Neural cell (in vitro differentiated cells): ENCODE measurements around a stretch of chr6.

- RAMPAGE, long total RNA, result no peak
Observed at GRCh38 chr6:11277692-11278788, 45.6 kb upstream of the NEDD9 start.

DNA sequence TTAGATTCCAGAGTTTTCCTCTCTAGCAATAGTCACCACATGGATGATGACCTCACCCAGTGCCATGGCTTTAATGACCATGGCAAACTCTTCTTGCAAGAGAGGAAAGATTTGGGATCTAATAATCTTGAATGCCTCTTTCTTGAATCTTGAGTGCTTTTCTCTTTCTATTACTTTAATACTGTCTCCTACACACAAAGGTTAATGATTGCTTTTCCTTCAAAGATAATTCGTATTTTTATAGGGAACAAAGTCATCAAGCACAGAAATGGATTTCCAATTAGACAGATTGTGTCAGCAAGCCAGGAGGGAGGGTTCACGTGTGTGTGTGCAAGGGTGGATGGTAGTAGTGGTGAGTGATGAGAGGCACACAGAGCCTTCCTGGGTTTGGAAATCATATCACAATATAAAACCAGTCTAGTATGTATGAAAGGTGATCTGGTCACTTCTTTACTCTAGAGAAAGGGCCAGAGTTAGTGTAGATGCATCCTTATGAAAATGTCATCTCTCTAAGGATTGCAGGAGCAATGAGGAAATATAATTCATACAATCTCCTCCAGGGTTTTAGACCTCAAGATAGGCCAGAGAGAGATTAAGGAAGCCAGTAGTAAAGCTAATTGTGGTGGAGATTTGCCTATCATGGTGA lies 51.2 kb upstream of the NEDD9 start:
- RAMPAGE, long total RNA, result no peak

DNA sequence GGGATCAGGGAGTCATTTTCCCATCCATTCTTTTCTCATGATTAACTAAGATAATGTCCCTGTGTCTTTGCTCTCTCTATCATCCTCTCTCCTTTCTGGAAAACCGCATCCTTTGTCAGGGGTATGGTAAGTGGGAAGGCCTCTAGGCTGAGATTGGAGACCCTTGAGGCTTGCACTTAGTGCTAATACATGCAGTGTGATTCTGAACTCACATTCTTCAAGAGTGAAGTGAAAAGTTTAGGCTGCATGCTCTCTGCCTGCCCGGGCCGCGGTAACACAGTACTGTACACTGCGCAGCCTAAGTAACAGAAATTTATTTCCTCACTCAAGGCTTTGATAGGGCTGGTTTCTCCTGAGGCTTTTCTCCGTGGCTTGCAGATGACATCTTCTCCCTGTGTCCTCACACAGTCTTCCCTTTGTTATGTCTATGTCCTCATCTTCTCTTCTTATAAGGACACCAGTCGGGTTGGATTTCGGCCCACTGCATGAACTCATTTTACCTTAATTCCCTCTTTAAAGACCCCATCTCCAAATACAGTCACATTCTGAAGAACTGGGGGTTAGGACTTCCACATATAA lies 51.1 kb upstream of the TMEM170B start:
- RAMPAGE, long total RNA, result no peak

GRCh38 chr6:11712578-11713093 lies 66.0 kb downstream of the ADTRP start:
- RAMPAGE, long total RNA, result no peak

DNA sequence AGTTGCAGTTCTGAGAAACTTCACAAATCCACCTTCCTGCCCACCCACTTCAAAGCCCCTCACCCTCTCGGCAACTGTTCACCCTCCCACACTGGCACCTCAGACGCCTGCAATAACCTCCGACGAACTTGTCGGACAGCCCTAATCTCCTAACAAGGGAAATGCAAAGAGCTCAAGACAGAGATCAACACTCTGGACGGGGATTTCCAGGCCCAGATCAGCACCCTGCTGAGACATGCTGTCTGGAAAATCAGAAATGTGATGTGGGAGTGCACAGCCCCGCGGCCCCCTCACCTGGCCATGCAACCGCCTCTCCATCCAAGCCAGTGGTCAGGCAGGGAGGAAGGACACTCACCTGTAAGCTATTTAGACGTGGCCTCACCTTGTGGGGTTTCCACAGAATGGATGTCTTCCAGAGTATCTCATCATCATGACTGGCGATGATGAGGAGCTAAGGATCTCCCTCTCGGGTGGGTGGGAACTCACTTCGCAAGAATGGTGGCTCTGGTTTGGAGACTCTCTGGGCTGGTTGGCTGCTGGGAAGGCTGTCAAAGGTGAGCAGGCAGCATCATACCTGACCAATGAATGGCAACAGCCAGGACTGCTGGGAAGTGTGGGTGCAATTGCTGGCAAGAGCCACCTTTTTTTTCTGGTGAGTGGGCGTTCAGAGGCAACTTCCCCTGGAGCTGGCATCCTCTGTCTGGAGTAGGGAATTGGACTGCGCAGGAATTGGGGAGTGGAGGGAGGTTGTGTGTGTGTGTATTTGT lies 28.1 kb upstream of the ADTRP start:
- RAMPAGE, long total RNA, result no peak

DNA sequence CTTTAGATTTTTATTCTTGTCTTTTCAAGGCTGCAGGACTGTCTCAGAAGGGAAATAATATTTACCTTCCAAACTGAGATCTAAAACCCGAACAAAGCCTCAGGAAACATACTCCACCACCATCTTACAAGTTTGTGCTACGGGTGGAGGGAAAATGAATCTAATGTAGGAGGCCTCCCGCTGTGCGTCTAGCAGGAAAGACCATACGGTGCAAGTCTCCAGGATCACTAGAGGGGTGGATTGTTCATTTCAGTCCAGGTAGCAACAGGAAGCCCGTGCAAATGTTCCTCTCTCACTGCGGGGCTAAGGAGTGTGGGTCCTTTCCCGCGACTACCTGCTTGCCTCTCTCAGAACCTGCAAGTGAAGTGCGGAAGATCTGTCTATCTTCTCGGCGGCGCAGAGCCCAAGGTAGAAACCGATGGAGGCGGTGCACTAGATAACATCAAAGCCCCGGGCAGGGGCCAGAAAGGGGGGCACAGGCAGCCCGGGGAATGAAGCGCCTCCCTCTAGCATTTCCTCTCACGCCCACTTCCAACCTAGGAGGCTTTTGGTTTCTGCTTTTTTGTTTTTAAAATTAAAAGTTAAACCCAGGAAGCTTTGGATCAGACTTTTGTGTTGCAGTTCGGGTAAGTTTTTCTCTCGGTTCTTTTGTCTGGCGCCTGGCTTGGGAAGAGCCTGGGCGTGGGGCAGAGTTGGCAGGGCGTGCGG lies 3.7 kb upstream of the HIVEP1 start:
- RAMPAGE, long total RNA, result start-site peak on the plus strand centred at position 353 of the sequence, 340 bp wide, 26 and 18 reads in 2 replicates

- RAMPAGE, long total RNA, result no peak
Observed at GRCh38 chr6:12019120-12019676, 7.1 kb downstream of the HIVEP1 start.

DNA sequence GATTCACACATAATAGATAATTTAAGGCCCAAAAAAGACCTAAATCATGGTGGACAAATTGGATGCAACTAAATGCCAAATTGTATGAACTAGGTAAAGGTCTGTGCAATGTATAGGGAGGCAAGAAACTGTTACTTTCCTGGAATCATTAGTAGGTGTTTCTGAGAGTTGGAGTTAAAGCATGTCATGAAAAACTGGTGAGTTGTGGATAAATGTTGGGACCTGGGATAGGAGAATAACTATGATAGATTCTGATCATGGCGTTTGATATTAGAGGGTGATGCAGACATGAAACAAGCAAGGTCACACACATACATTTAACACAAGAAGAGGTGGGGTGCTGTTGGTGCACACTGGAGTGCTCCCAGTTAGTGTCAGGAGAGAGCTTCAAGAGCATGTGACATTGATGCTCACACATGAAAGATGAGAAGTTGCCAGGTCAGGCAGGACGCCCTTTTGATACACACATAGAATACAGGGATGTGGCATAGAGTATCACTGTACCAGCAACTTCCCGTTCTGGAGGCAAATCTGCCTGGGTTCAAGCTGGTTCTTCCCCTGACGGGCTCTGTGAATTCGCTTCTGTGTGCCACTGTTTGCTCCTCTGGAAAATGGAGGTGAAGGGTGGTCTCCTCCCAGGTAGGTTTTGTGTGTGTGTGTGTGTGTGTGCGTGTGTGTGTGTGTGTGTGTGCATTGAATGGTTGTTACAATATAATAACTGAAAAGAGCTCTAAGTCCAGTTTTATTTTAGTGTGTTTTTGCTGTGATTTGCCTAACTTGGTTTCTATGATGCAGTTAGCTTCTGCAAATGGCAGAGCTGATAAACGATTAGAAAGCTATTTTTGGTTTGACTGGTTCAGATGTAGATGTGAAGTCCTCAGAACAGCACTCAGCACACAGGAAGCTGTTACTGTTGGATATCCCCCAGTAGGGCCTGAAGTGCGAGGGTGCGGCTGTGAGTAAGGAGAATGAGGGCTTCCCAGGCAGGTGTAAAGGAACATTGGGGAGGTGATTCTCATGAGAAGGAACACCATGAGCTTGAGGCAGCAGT lies 53.2 kb downstream of the HIVEP1 start:
- RAMPAGE, long total RNA, result no peak

GRCh38 chr6:12144199-12144851 lies 132.2 kb downstream of the HIVEP1 start:
- RAMPAGE, long total RNA, result no peak

DNA sequence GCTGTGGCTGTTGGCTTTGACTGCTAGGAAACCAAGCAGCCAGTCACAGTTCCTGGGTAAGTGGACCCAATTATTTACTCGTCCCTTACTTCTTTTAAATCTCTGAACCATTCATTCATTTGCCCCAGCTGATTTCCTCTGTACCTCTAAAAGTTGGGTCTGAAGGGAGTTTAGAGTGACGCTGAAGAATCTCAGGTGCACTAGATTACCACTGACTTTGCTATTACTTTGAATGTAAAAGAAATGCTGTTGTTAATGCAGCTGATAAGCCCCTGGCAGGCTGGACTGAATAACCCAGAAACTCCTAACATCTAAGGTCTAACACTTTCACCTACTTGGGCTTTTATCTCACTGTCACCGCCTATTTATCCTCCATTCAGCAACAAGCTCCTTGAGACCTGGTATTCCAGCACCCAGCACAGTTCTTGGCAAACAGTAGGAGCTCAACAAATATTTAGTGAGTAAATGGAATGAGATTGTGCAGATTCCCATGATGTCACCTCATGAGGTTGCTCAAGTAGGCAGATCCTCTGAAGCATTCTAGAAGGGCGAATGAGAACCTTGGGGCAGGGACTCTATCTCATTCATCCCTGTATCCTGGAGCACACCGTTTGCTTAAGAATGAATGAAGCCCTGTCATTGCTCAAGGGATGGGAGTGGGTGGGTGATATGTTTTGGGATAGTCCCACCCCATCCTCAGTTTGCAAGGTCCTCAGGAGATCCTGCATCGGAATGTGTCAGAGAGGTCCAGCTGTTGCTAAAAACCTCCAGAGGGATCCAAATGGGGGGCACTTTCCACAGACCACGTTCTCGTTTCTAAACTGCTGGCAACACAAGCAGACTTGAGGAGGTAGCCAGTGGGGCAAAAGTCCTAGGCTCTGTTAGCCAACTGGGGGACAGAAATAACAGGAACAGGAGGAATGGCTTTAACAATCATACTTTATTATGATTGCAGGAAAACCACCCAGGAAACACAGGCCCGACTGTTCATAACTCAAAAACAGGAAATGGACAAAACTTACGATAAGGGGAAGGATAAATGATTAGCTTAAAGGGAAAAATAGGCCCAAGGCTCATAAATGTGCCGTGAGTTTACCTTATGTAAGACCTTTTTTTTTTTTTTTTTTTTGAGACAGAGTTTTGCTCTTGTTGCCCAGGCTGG lies 41.9 kb downstream of the EDN1 start:
- RAMPAGE, long total RNA, result no peak

DNA sequence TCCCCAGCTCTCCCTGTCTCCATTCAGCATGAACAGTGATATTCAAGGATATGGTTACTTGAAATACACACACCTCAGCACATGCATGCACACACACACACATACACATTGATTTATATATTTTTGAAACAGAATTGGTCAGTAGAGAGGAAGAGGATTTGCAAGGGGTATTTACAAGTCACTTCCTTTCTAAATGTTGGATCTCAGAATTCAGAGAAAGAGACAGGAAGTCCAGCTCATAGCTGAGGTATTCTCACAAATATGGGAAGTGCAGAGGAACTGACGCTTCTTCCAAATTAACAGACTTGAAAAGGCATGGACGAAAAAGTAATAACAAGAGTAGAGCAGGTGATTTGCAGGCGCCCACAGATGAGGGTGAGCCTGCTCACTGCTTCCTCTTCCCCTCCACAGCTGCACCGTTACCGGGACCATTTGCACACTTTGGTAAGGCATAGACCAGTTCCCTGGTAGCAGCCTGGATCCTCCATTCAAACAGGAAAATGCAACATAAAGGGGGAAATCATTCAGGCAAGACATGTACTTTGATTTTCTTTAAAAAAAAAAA lies 246.4 kb downstream of the PHACTR1 start:
- RAMPAGE, long total RNA, result no peak

GRCh38 chr6:13012220-13012622 lies 295.7 kb downstream of the PHACTR1 start:
- RAMPAGE, long total RNA, result no peak

GRCh38 chr6:13286064-13286811 lies 42.1 kb downstream of the TBC1D7 start:
- RAMPAGE, long total RNA, result no peak

DNA sequence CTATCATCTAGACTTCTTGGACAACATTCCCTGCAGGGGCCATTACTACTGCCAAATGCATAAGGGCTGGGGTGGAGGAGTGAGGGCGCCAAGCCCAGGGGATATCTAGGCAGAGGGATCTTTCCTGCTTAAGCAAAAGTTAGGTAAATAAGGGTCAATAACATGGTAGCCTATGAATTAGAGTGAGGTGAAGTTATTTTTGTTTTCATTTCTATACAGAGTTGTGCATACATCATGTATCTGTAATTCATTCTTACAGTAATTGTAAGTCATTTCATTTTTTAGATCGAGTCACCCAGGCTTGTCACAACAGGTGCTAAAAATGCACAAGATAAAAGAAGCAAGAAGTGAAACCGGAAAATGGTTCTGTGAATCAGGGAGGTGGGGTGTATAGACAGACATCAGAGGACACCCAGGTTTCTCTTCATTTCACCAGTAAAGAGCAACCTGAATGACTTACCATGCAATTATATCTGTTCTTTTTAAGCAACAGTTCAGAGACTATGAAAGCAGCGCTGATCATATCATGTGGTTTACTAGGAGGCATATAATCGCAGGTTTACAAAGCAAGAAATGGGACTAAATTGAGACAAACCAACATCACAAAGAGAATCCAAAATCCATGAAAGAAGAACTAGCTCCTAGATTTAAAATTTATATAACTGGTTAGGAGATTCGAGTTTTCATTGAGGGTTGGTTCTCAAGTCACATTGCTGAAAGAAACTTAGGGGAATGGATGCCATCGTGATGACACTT lies 27.7 kb upstream of the TBC1D7 start:
- RAMPAGE, long total RNA, result no peak

GRCh38 chr6:13363233-13363895 lies 35.0 kb upstream of the TBC1D7 start:
- RAMPAGE, long total RNA, result no peak

- RAMPAGE, long total RNA, result no peak
Observed at GRCh38 chr6:13488169-13488592, 781 bp upstream of the GFOD1 start.

DNA sequence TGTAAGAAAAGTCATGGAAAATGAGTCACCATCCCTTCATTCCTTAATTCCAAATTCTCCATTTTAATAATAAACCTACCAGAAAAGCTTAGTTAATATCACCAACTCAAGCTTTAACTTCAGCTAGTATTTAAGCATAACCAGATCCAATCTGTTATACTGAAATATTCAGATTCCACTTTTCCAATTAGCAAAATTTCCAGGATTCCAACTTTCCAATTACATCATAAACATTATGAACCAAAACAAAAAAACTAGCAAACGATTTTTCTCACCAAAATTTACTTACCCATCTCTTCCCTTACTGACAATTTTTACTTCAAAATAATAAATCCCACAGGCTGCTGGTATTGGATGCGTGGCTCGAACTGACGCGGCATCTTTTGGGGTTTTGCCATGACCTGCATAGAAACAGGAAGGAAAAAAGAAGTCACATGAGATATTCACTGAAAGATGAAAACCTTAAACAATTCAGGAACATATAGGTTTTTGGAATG lies 15.1 kb downstream of the RANBP9 start:
- RAMPAGE, long total RNA, result no peak

- RAMPAGE, long total RNA, result no peak
Observed at GRCh38 chr6:13708930-13709515, 2.6 kb downstream of the RANBP9 start.

- RAMPAGE, long total RNA, result no peak
Observed at GRCh38 chr6:13806769-13807190, 7.6 kb downstream of the MCUR1 start.

DNA sequence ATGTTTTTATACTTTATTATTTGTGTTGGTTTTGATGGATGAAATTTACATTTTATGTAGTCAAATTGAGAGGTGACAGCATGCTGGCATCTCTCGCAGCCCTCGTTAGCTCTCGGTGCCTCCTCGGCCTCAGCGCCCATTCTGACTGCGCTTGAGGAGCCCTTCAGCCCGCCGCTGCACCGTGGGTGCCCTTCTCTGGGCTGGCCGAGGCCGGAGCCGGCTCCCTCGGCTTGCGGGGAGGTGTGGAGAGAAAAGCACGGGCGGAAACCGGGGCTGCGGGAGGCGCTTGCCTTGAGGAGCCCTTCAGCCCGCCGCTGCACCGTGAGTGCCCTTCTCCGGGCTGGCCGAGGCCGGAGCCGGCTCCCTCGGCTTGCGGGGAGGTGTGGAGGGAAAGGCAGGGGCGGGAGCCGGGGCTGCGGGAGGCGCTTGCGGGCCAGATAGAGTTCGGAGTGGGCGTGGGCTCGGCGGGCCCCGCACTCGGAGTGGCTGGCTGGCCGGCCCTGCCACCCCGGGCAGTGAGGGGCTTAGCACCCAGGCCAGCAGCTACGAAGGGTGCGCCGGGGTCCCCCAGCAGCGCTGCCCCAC lies 45.5 kb upstream of the MCUR1 start:
- RAMPAGE, long total RNA, result no peak